ENCODE measurements around the gene SMIM20.

- PRO-cap = no peak
- RAMPAGE, long total RNA = no peak
Observed at GRCh38 chr4:24192158-24192648, 302.4 kb upstream of the PPARGC1A start.

GRCh38 chr4:24218998-24219833 lies 329.4 kb upstream of the PPARGC1A start:
- PRO-cap = no peak
- RAMPAGE, long total RNA = no peak

GRCh38 chr4:24471956-24472307 lies 112.4 kb downstream of the DHX15 start:
- PRO-cap = bidirectional peak, plus-strand start at chr4:24472051, minus-strand start at chr4:24471866
- RAMPAGE, long total RNA = no peak

DNA sequence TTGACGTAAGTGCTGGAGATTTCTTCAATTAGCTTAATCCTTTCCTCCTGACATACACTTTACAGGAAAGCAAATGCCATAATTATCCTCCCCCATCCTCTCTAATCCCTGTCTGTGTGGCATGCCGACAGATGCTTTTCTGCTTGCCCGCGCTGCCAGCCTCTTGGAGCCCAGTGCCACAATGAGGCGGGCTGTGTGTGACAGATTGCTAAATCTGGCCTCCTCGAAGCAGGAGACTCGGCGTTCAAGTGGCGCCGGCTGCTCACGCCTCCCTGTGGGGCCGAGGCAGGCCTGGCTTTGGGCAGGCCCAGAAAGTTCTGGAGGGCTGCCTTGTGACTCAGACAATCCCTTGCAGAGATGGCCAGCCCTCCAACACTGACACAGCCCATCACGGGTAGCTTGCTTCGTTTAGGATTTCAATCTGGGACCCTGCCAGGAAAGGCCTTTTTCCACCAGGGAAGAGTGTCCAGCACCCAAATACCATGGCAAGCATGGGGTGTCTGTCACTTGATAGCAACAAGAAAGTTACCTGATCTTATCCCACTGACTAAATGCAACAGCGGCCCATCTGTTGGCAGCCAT lies 64.8 kb upstream of the SOD3 start:
- PRO-cap = no peak
- RAMPAGE, long total RNA = no peak

DNA sequence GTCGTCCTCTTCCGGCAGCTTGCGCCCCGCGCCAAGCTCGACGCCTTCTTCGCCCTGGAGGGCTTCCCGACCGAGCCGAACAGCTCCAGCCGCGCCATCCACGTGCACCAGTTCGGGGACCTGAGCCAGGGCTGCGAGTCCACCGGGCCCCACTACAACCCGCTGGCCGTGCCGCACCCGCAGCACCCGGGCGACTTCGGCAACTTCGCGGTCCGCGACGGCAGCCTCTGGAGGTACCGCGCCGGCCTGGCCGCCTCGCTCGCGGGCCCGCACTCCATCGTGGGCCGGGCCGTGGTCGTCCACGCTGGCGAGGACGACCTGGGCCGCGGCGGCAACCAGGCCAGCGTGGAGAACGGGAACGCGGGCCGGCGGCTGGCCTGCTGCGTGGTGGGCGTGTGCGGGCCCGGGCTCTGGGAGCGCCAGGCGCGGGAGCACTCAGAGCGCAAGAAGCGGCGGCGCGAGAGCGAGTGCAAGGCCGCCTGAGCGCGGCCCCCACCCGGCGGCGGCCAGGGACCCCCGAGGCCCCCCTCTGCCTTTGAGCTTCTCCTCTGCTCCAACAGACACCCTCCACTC lies 4.5 kb downstream of the SOD3 start:
- PRO-cap = unidirectional peak, plus-strand start at position 152 of the sequence; unidirectional peak, plus-strand start at position 202 of the sequence; unidirectional peak, plus-strand start at position 438 of the sequence
- RAMPAGE, long total RNA = no peak

DNA sequence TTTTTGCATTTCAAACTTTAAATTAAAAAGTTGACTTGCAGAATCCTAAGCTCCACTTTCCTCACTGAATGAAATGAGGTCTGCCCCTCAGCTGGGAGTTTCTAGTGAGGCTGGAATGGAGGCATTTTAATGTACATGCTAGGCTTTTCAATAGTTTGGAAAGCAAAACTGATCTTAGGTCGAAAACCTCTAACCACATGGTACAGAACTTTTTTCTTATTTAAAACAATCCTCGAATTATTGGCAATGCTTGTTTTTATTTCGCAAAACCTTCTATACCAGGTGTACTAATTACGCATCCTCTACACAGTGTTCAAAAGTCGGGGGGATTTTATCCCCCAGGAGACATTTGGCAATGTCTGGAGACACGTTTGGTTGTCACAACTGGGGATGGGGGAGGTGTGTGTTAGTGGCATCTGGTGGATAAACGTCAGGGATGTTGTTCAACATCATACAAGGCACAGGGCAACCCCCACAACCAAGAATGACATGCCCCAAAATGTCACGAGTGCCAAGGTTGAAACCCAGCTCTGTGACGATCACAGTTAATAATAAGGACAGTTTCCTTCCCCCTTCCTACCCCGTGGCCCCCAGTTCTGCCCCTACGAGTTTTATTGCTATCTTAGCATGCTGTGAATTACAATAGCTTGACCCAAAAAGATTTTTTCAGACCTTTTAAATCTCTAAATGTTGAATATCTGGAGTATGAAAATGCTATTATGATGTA lies 15.8 kb upstream of the SEL1L3 start:
- PRO-cap = no peak
- RAMPAGE, long total RNA = no peak

DNA sequence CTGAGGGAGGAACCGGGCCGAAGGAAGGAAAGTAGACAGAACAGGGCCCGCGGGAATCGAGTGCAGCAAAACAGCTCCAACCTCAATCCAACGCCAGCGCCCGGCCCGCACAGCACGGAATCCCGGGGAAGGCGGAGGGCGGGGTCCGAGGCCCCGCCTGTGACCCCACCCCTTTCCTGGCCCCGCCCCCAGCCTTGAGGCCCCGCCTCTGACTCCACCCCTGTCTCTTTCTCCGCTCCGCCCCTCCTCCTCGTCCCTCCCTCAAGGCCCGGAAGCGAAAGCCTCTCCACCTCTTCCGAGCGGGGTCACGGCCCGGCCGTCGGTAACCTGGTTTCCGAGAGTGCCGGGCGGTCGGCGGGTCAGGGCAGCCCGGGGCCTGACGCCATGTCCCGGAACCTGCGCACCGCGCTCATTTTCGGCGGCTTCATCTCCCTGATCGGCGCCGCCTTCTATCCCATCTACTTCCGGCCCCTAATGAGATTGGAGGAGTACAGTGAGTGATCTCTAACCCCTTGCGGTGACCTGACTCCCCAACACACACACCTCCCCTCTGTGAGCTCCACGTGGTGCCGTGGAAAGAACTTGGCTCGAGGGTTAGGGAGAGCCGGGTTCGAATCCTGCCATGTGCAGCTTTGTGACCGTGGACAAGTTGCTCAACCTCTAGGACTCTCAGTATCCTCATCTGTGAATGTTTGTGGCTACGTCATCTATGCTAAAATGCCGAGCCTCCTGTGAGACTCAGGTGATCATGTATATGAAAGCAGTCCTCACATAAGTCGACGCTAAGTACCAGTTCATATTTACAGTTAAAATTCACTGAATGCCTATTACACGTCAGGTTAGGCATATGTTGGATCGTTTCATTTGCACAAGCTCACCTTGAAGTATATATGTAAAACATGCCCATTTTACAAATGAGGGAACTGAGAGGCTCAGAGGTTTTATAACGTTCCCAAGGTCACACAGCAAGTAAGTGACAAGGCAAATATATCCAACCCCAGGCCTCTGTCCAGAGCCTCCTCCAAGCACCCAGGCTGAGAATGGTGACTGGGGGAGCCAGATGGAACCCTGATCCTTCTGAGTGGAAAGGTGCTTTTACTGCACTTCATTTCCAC lies at the start of gene SMIM20:
TSS of gene SMIM20 (plus strand) at position 291 of the 1,115 bp plus-strand sequence.
- PRO-cap = bidirectional peak, plus-strand start at position 337 of the sequence, minus-strand start at position 96 of the sequence
- RAMPAGE, long total RNA = start-site peak on the plus strand centred at position 334 of the sequence, 92 bp wide, 1,089 and 111 reads in 2 replicates

DNA sequence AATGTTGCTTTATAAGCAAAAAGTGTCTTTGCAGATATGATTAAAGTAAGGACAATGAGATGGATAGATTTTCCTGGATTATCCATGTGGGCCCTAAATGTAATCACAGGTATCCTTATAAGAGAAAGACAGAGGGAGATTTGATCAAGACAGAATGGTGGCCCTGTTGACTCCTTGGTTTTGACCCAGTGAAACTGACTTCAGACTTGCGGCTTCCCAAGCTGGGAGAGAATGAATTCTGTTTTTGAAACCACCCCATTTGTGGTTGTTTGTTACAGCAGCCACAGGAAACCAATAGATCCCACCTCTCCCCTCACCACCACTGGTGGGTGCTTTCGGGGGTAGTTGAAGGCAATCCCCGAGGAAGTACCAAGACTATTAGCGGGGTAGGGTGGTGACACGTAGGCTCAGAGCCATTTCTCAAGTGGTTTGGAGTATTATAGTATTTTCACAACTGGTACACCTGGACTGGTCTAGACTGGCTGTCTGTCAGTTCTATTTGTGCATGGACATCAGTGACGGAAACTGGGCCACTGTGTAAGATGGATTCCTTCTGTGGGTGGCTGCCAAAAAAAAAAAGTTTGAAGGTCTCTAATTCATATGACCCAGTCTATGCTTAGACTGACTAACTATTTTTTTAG lies 189.1 kb upstream of the RBPJ start:
- PRO-cap = no peak
- RAMPAGE, long total RNA = no peak

DNA sequence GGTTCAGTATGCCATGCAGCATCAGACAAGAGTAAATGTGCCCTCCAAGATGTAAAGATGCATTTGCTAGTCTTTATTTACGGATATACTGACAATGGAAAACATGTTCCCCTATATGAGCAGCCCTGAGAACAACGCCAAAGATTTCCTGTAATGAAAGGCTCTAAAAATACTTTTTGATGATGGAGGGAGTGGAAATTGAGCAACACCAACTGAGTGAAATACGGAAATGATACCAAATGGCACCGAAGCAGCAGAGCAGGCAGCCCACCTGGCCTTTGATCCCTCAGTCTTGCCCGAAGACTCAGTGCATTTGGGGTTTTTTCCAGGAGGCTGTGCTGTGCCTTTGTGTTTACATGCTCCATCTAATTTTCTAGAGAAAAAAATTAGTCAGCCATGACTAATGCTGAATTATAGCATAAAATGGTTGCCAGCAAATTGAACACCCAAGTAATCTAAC lies 169.9 kb upstream of the RBPJ start:
- PRO-cap = no peak
- RAMPAGE, long total RNA = no peak

DNA sequence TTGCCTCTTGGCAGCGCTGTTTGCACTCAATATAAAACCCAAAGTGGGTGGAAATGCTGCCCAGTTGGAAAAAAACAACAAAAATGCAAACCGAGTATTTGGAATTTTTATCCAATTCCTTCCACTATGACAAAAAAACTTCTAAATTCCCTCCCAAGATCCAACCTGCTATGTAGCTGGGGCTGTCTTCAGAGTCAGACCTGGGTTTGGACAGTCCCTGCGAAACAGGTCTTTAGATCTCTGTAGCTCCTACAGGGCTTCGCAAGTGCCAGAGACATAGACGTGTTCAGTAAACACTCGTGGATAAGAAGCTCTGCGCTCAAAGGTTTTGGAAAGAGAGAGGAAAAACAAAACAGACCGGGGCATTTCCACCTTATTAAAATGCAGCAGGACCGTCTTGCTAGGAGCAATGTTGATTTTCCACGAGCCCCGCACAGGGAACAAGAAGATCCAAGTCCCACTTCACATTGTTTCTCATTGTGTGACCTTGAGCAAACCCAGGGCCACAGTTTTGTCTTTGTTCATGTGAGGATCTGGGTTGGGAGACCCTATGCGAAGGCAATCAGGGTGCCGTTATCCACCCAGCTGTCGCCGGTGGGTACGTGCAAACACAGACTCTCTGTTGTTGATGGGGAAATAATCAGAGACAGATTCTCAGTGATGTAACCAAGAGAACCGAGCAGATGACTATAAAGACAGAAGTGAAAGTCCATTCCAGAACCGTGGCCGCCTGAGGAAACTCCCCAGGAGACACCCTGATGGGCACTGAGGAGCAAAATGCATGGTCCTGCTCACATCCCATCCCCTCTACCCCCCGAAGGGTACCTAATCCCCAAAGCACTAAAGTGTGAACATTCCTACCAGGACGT lies 102.9 kb upstream of the RBPJ start:
- PRO-cap = no peak
- RAMPAGE, long total RNA = no peak

- PRO-cap = no peak
- RAMPAGE, long total RNA = no peak
Observed at GRCh38 chr4:26829398-26829873, 31.2 kb upstream of the STIM2 start.

GRCh38 chr4:26867627-26868471 lies 7.2 kb downstream of the STIM2 start:
- PRO-cap = no peak
- RAMPAGE, long total RNA = no peak

DNA sequence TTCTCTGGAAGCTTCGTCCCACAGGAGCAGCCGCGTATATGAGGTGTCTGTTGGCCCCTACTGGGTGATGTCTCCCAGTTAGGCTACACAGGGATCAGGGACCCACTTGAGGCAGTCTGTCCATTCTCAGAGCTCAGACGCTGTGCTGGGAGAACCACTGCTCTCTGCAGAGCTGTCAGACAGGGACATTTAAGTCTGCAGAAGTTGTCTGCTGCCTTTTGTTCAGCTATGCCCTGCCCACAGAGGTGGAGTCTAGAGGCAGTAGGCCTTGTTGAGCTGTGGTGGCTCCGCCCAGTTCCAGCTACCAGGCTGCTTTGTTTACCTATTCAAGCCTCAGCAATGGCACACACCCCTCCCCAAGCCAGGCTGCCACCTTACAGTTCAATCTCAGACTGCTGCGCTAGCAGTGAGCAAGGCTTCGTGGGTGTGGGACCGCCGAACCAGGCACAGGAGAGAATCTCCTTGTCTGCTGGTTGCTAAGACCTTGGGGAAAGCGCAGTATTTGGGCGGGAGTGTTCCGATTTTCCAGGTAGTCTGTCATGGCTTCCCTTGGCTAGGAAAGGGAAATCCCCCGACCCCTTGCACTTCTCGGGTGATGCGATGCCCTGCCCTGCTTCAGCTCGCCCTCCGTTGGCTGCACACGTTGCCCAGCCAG lies 115.1 kb downstream of the STIM2 start:
- PRO-cap = no peak
- RAMPAGE, long total RNA = no peak

GRCh38 chr4:27040339-27040887 lies 179.8 kb downstream of the STIM2 start:
- PRO-cap = no peak
- RAMPAGE, long total RNA = no peak

DNA sequence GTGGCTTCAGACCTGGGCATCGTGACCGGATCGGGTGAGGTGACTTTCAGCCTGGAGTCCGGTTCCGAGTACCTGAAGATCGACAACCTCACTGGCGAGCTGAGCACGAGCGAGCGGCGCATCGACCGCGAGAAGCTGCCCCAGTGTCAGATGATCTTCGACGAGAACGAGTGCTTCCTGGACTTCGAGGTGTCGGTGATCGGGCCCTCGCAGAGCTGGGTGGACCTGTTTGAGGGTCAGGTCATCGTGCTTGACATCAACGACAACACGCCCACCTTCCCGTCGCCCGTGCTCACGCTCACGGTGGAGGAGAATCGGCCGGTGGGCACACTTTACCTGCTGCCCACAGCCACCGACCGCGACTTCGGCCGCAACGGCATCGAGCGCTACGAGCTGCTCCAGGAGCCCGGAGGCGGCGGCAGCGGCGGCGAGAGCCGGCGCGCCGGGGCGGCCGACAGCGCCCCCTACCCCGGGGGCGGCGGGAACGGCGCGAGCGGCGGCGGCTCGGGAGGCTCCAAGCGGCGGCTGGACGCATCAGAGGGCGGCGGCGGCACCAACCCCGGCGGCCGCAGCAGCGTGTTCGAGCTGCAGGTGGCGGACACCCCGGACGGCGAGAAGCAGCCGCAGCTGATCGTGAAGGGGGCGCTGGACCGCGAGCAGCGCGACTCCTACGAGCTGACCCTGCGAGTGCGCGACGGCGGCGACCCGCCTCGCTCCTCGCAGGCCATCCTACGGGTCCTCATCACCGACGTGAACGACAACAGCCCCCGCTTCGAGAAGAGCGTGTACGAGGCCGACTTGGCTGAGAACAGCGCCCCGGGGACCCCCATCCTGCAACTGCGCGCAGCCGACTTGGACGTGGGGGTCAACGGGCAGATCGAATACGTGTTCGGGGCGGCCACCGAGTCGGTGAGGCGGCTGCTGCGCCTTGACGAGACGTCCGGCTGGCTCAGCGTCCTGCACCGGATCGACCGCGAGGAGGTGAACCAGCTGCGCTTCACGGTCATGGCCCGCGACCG lies 1.7 kb downstream of the PCDH7 start:
- PRO-cap = bidirectional peak, plus-strand start at position 537 of the sequence, minus-strand start at position 364 of the sequence
- RAMPAGE, long total RNA = no peak

GRCh38 chr4:31145322-31146000 lies 425.3 kb downstream of the PCDH7 start:
- PRO-cap = no peak
- RAMPAGE, long total RNA = no peak

DNA sequence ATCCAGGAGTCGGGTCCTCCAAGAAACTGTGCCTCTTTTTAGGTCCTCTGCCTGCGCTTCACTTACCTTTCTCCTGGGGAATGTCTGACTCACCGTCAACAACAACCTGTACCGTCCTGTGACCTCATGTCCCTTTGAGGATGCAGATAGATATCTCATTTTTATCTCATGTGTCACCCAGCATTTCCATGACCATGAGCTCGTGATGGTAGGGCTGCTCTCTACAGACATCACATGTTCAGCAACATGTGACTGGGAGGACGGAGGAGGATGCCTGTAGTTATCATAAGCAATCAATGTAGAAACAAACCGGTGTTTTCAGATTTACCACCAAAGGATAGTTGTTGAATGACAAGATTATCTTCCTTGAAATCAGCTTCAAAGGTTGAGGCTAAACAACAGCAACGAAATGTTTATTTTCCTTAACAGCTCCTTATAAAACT lies 12.0 kb upstream of the C4orf19 start:
- PRO-cap = no peak
- RAMPAGE, long total RNA = no peak

- PRO-cap = no peak
- RAMPAGE, long total RNA = no peak
Observed at GRCh38 chr4:37464317-37464865, 10.7 kb downstream of the C4orf19 start.

GRCh38 chr4:37780648-37781109 lies 45.8 kb upstream of the PGM2 start:
- PRO-cap = no peak
- RAMPAGE, long total RNA = no peak

- PRO-cap = bidirectional peak, plus-strand start at chr4:37890009, minus-strand start at chr4:37889895
- RAMPAGE, long total RNA = no peak
Observed at GRCh38 chr4:37889595-37890398, 1.1 kb upstream of the TBC1D1 start.